ENCODE results near the gene PAPOLG.

GRCh38 chr2:54901011-54901461, 149.2 kb downstream of the RTN4 start:
- PRO-cap = no peak

DNA sequence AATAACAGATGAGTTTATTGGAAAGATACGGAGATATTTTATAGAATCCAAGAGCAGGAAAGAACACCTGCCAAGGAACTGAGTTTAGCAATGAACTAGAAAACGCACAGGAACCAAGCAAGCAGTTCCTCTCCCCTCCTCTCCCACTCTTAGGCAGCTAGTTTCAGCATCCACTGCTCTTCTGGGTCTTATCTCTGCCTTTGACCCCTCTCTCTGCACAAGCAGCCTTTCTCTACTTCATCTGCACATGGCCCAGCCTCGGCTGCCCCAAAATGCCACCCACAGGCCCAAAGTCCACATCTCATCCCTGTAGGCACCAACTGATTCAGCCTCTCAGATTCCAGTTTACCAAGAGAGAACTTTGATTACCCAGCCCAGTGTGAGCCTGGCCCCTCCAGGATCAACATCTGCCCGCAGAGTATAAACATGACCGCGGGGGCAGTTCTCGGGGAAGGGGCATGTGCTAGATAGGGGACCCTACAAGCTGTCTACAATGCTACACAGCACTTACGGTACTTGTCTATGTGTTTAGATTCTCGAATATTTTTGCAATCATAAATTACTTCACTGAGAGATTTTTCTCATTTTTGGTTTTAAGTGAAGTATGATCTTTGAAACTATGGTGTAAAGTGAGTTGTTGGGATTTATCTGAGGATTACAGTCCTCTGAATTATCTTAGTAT, 141.7 kb downstream of the RTN4 start:
- PRO-cap = no peak

DNA sequence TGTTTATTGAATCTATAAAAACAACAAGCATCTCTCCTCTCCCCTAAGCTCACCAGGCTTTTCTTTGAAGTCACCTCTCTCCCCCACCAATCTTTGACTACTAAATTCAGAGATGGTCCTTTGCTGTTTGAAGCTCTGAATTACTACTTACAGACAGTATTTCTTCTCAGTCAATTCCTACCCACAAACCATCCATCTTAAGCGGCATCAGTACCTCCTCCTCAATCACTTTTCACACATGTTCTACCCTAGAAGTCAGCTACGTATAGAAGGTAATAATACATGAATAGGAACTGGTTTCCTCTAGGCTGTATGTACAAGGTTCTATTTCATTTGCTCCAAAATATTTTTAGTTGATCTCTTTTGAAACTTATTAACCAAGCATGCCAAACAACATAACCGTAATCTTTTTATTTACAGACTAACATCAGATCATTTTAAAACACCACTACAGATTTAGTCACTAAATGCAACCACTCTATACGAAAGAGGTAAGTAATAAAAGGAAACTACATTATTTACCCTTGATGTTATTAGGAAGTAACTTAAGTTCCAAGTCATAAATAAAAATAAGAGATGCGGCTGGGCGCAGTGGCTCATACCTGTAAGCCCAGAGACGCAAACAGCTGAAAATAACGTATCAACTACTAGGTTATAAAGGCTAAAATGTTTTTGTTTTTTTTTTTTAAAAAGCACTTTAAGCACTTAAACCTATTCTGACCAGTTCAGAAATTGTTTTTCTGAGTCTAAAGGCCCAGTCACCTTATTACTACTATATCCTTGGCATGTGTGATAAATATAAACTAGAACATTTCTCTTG, 69.4 kb downstream of the RTN4 start:
- PRO-cap = no peak

DNA sequence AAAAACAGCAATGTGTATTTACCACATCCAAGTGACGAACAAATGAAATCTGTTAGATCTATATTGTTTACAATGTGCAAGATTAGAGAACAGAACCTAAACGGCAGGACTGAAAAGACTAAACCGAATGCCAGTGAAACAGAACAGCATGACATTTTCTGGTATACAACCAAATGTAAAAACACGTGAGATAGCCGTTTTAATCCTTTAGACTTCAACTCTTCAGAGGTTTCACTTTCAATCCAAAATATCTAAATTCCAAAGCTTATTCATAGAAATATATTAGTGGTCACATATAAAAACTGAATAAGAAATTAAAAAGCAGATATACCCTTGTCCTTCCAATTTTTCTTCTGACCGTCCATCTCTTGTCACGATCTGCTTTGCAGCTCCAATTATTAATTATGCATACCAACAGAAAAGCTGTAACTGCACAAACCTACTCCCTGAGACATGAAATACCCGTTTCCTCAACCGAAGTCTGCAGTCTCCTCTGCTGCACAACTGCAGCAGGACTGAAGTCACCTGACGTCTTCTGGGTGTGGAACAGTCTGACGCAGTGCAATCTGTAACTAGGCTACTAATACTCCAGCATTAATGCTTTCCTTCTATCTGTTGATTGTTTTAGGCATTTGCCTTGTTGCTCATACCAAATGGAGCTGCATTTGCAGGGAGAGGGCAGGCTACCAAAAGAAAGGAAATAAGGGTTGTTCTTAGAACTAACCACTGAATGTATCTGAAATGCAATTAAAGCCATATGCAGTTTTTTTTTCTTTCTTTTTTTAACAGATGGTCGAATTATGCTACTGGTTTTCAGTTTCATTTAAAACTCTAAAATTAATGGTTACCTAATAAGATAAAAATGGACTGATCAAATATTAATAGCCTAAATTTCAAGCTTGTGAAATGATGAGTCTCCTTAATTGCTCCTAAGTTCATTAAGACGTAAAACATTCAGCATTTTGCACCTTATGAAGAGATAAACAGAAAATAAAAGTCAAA, 40.2 kb downstream of the RTN4 start:
- PRO-cap = unidirectional peak, minus-strand start at position 483 of the sequence

DNA sequence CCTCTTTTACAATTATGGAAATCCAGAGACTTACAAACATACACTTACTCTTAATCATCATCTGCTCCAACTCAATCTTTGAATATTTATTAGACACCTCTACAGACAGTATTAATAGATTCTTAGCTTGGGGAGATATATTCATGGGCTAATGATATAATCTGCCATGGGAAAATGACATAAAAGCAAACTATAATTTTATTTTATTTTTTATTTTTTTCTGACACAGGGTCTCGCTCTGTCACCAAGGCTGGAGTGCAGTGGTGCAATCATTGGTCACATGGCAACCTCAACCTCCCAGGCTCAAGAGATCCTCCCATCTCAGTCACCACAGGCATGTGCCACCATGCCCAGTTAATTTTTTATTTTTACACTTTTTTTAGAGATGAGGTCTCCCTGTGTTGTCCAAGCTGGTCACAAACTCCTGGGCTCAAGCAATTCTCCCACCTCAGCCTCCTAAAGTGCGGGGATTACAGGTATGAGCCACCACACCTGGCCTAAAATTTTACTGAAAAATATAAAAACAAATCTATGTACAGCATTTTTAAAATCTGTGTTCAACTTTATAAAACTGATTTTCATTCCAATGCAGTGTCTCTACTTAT, 39.3 kb downstream of the RTN4 start:
- PRO-cap = no peak

GRCh38 chr2:55032789-55033465, 17.3 kb downstream of the RTN4 start:
- PRO-cap = no peak

- PRO-cap = no peak
Measured at GRCh38 chr2:55133652-55134387, 83.6 kb upstream of the RTN4 start.

DNA sequence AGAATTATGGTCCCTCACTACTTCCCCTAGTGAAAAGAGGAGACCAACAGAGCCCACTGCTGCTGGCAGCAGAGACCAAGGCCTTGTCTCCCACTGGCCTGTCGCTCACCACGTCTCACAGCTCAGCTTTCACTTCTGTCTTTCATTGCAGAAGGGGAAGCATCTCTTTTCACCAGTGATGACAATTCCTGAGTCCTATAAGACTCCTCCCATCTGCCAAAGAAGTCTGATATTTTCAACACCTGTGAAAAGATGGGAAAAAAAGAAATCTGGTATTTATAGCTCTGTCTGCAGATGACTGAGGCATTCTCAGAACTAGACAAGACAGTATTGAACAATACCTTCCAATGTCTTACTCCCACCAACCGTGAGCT, 81.1 kb downstream of the CLHC1 start:
- PRO-cap = no peak

DNA sequence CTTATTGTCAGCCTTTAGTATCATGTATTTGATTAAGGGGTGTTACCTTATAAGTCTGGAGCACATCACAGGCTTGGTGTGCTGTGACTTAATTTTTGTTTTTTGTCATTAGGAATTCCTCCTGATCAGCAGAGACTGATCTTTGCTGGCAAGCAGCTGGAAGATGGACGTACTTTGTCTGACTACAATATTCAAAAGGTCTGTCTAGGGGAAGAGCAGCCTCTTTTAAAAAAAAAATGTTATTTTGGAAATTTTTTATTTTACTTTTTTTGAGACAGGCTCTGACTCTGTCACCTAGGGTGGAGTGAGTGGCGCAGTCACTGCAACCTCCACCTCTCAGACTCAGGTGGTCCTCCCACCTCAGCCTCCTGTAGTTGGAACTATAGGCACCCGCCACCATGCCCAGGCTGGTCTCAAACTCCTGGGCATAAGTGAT, 1.5 kb downstream of the RPS27A start:
- PRO-cap = no peak

DNA sequence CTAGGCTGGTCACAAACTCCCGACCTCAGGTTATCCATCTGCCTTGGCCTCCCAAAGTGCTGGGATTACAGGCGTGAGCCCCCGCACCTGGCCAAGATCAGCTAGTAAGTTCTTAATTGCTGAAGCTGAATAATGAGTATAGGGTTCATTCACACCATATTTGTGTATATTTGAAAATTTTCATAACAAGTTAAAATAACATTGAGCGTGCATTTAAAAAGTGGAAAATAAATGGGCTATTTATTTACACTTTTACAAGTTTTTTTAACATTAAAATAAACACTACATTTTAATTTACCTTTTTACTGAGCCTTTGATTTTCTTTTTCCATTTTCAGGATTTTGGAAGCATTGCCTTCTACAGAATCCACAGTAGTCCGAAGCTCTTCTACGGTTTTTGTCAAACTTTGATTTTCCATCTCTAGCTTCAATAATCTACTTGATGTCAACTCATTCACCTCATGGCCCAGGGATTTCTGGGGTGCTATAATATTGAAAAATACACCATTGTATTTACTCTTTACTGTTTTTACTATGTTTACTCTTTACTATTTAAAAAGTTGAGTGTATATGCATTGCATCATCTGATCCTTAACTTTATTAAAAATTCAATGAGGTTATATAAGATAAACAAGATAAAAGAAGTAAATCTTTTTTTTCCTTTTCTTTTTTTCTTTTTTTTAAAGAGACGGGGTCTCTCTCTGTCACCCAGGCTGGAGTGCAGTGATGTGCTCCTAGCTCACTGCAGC, 70.3 kb upstream of the MTIF2 start:
- PRO-cap = no peak

DNA sequence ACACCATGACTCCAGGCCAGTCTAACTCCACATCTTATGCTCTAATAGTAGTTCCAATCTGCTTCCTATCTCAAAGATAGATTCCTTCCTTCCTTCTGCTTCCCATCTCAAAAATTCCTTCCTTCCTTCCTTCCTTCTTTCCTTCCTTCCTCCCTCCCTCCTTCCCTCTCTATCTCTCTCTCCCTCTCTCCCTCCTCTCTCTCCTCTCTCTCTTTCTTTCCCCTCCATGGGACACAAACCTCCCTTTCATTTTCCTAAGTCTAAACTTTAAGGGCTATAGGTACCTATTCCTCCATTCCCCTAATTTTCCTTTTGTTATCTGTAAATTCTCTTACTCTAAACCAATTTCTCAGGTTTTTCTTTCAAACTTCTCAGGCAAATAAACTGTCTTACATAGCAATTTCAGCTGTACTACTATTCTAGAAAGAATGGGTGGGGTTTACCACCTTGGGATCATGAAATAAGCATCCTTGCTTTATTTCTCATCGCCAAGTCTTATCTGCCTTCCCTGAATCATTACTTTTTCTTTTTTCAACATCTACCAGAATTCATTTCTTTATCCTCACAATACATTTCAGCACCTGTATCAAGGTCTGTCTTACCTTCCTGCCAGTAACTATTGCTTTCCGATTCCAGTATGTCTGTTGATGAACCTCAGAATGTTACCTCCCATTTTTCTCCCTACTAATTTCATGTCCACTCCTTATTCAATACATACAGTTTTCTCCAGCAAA, 62.3 kb downstream of the CCDC88A start:
- PRO-cap = no peak

DNA sequence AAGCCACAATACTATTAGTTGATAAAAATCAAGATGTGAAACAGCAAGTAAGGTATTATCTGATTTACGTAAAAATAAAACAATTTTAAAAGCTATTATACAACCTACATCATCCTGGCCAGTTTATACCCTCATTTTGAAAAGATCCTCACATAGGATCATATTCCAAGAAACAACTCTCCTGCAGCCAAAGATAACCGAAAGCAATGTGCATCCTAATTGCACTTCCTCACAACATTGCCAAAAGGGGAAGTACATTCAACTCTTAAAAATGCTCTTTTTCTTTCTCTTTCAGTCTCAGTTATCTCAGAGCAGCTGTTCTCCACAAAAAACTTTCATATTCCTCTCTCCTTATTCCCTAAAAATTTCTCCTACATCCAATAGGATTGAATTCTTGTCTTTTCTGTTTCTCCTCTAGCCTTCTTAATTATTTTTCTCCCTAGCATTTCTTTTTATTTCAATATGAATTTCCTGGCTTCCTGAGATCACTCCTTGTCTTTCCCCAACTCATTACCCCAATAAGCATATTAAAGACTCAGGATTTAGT, 7.5 kb upstream of the VRK2 start:
- PRO-cap = no peak

DNA sequence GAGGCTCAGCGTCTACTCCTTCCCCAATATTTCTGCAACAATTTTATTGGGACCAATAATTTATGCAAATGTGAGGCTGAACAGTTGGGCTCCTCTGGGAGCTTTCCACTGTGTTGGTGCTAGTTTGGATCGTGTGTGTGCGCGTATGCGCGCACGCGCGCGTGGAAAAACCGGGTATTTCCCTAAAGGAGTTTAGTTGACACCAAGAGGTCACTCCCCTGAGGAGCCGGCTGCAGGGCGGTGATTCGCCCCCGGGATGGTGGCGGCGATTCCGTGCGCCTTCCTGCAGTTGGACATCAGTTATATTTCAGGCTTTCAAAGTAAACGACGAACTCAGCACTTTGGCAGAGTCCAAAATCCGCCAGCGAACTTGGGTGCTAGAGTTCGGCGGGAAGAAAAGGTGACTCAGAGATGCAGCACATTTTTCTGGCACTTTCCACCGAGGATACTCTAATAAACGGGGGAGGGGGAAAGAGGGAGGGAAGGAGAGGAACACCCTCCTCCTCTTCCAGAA, 186.5 kb upstream of the FANCL start:
- PRO-cap = unidirectional peak, plus-strand start at position 213 of the sequence; unidirectional peak, plus-strand start at position 235 of the sequence; unidirectional peak, plus-strand start at position 380 of the sequence

DNA sequence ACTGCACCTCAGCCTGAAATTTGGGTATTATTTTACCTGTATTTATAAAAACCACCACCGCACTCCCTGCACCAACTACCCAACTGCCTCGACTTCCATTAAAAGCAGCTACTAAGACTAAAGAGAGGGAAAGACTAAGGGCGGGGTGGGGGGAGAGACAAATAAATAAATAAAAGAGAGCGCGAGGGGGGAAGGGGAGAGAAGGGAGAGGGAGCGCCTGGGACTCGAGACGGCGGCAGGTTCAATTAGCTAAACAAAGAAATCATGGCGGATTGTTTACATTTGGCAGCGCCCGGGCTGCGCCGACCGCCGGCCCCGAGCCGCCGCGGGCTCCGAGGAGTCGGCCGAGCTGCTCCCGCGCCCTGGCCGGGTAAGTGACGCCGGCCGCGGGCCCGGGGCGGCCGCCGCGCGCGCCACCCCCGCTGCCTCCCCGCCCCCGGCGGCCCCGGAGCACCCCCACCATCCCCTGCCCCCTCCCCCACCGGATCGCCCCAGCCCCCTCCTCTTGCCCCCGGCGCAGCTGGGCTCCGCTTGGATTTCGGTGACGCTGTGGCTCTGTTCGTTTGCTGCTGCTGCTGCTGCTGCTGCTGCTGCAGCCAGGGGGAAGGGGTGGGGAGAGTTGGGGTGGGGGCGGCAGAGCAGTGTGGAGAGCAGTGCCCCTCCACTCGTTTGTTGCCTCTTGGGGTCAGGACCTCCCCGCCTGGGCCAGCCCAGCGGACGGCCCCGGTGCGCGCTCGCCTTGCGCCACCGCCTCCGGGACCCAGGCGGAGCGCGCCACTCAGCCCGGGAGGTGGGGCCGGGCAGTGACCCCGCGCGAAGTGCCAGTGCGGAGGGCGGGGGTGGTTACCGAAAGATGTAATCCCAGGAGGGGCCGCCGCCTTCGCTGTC, 187.2 kb upstream of the FANCL start:
- PRO-cap = unidirectional peak, plus-strand start at position 198 of the sequence; bidirectional peak, plus-strand start at position 532 of the sequence, minus-strand start at position 334 of the sequence

- PRO-cap = no peak
Measured at GRCh38 chr2:60351621-60352322, 201.7 kb downstream of the BCL11A start.

DNA sequence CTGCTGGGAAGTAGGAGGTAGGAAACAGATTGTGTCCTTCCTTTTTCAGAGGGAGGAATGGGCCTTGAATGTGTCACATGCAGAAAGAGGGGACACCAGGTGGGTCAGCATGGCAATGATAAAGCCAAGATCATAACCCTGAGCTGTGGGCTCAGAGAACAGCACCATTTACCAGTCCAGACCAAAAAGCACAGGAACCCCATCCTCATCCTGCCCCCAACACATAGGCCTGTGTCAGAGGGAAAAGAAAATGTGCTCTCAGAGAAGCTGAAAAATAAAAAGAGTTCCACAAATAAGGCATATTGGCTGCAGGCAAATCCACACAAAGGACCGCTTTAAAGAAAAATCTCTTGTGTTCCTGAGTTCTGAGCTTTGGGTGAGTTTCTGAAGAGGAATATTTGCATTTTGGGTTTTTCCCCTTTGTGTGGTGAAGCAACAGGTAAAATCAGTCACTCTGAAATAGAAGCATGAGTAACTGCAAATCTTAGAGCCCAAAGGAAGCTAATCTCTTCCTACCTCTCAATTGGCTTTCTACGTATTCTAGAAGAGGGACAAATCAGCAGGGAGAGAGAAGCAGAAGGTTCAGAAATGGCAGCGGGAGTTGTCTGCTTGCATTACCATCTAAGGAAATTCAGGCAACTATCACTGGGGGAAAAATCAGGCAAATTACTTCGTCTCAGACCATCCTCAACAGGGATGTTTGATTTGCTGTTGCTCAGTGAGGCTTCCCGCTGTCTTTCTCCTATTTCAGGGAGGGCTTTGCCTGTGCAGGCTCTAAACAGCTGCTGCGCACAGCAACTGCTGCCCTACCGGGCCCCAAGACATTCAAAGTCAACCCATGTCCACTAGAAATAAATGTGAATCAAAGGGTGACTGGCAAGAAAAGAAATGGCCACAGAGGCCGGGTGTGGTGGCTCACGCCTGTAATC, 106.7 kb downstream of the BCL11A start:
- PRO-cap = no peak

DNA sequence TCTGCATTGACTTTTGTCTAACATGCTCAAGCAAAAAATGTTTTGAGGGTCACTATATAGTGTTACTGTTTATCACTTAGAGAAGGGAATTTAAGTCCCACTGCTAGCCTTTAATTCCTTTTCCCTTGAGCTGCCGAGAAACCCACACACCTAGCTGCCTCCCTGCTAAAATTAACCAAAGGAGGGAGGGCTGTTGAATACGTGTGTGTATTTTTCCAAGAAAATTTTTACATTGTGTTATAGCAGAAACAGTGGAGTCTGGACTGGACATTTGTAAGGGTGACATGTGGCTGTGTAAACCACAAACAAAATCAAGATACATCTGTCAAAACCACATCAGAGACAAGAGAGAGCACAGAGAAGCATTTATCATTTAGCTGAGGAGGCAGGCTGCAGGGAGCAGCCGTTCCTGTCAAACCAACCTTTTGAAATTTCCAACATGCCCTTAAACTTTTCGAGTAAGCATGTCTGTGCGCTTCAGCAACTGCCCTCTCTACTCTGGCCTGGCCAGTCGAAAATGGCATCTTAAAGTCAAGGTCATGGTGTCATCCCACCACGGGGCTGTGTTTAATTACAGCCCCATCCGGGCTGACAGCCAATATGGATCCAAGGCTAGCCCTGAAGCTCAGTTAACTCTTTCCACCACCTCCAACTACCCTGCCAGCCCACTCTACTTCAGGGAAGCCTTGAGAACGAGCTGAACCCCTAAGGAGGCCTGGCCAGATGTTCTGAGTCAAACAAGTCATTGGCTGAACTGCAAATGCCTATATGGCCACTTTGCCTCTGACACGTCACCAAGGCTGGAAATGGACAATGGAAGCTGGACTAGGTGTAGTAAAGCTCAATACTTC, 8.4 kb downstream of the BCL11A start:
- PRO-cap = no peak

DNA sequence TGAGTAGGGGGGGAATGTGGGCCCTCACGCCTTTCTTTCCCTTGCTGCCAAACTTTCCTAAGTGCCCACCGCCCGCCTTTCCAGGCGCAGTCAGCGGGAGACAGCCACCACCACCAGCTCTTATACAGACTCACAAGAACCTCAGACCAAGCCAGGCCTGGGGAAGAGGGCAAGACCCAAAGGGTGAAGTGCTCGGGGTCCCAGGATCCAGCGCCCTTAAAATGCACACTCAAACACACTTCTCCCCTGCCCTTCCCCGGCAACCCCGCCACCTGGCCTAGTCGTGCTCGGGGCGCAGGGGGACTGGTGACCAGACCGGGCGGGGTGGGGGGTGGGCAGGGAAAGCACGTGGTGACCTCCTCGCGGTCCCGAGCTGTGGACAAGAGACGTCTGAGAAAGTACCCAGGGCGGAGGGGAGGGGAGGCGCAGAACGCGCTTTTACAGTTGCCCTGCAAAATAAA, 2.3 kb downstream of the BCL11A start:
- PRO-cap = no peak

DNA sequence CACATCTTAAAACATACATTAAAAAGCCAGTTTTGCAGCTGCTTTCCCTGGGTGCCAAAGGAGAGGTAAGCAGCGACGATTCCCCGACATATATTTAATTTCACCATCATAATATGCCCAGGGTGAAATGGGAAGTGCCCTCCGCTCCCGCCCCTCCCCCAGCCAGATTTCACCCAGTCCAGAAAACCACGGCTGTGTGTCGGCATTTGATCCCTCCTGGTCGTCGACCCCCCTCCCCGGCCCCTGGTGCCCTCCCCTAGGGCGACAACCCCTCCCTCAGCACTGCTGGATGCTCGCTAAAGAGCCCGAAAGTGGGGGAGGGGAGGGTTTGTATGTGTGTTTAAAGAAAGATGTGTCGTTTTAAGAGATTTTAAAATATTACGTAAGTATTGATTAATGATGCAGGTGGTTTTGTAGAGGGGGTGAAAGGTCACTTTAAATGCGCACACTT, 3.2 kb upstream of the BCL11A start:
- PRO-cap = no peak

DNA sequence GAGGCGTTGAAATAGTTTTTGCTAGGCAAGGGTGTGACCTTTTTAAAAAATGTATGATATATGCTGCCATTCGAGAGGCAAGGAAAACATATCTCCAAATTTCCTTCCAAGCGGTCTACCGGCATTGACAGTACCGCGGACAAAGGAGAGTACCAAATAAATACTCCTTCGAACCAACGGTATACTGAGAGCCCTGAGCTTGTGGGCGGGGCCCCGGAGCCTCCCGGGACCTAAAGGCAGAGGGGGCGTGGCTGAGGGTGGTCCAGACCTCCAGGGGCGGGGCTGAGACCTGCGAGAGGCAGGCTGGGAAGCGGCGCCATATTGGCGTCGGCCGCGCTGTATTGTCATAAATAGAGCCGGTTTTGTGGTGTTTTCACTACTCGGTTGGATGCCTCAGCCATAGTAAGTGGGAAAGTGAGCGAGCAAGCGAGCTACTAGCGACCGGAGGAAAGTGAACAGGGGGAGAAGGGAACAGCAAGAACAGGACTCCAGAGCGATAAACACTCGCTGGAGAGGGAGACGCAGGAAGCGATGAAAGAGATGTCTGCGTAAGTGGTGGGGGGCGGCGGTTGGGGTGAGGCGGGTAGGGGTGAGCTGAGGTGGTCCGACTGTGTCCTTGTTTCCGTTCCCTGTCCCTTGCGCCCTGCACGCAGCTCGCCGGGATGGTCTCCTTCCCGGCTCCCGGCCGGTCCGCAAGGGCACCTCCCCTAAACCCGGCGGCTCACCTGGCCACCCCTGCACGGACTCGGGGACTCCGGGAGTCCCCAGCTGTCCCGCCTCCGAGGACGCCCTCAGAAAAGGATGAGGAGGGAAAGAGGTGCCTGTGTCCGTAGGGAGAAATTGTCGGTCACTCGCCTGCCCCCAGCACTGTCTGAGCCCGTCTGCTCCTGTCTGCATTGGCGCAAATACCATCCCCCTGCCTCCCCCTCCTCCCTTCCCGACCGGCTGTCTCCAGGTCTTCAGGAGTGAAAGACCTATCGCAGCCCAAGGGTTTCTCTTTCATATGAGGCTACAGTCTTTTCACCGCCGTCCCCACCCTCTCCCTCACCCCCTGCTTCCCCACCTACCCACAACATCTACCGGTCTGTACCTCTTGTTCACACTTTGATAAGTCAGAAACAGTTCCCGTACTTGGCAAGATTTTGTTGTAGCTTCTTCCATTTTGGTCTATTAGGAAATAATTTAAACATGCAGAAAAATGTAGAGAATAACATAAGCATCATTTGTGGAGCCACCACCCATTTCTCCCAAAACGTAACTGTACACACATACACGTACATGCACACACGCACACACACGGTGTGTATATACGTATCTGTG, at the start of gene PAPOLG:
Gene PAPOLG, plus strand, starts transcription at position 321 of the 1,320 bp plus-strand sequence.
- PRO-cap = unidirectional peak, plus-strand start at position 294 of the sequence; unidirectional peak, plus-strand start at position 376 of the sequence; unidirectional peak, minus-strand start at position 883 of the sequence

All from type B pancreatic cell (in vitro differentiated cells).